Sigmoid colon (tissue), 4 donors: ENCODE results near the genes SMIM8, SLC35A1 and AKIRIN2.

DNA sequence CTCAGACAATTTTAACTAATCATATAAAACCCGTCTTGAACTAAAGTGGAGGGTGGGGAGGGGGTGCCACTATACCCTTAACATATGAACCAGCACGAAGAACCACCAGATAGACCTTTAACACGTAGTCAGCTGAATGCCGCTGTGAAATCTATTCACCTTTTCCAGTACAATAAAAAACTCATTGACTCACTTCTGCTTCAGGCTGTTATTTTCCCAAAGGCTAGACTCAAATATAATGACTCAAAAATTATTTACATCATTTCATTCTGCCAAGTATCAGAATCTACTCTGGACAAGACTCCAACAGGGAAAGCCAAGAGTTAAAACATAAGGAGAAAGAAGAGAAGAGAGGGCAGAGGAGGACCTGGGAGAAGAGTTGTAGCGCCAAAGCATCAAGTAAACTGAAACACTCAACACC lies 1.5 kb downstream of the TENT5A start:
- PRO-cap: no peak
- RAMPAGE, long total RNA, 4 experiments: no peak in any of the 4 experiments

GRCh38 chr6:81788679-81788997 lies 36.2 kb upstream of the TENT5A start:
- PRO-cap: no peak
- RAMPAGE, long total RNA, 4 experiments: no peak in any of the 4 experiments

GRCh38 chr6:82144095-82144759 lies 103.3 kb downstream of the IBTK start:
- PRO-cap: unidirectional peak, plus-strand start at chr6:82144553
- RAMPAGE, long total RNA, 4 experiments: no peak in any of the 4 experiments

- PRO-cap: no peak
- RAMPAGE, long total RNA, 4 experiments: no peak in any of the 4 experiments
Measured at GRCh38 chr6:83291636-83292237, 98.6 kb downstream of the RWDD2A start.

GRCh38 chr6:83943559-83944201 lies 84.2 kb downstream of the CYB5R4 start:
- PRO-cap: no peak
- RAMPAGE, long total RNA, 4 experiments: no peak in any of the 4 experiments

DNA sequence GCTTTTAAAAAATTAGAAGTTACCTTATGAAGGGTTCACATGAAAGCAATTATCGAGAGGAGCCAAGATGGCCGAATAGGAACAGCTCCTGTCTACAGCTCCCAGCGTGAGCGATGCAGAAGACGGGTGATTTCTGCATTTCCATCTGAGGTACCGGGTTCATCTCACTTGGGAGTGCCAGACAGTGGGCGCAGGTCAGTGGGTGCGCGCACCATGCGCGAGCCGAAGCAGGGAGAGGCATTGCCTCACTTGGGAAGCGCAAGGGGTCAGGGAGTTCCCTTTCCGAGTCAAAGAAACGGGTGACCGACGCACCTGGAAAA lies 138.1 kb downstream of the TBX18 start:
- PRO-cap: no peak
- RAMPAGE, long total RNA, 4 experiments: no peak in any of the 4 experiments

- PRO-cap: no peak
- RAMPAGE, long total RNA, 4 experiments: no peak in any of the 4 experiments
Measured at GRCh38 chr6:85404114-85404540, 45.8 kb upstream of the NT5E start.

GRCh38 chr6:85575120-85575584 lies 18.5 kb downstream of the SNX14 start:
- PRO-cap: no peak
- RAMPAGE, long total RNA, 4 experiments: no peak in any of the 4 experiments

DNA sequence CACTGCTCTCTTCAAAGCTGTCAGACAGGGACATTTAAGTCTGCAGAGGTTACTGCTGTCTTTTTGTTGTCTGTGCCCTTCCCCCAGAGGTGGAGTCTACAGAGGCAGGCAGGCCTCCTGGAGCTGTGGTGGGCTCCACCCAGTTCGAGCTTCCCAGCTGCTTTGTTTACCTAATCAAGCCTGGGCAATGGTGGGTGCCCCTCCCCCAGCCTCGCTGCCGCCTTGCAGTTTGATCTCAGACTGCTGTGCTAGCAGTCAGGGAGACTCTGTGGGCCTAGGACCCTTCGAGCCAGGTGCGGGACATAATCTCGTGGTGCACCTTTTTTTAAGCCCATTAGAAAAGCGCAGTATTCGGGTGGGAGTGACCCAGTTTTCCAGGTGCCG lies 384.2 kb upstream of the SYNCRIP start:
- PRO-cap: no peak
- RAMPAGE, long total RNA, 4 experiments: no peak in any of the 4 experiments

- PRO-cap: no peak
- RAMPAGE, long total RNA, 4 experiments: no peak in any of the 4 experiments
Measured at GRCh38 chr6:86057166-86057766, 414.6 kb upstream of the SYNCRIP start.

DNA sequence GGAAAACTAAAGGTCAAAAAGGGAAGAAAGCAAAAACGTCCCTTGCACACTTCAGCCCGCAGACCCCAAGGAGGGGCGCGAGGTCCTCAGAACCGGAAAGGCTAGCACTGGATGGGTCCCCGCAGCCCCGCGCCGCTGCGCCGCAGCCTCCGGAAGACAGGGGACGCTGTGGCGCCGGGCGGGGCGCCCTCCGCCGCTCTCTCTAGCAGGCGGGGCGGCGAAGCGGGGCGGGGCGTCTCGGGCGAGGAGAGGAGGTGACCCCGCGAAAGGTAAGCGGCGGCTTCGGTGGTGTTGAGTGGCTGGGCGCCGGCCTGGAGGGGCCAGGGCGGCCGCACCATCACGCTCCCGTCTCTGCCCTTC lies at the start of gene SMIM8:
Gene SMIM8 (plus strand): TSS at position 225 of the 360 bp plus-strand sequence.
- PRO-cap: no peak
- RAMPAGE, long total RNA, 4 experiments: start-site peak on the plus strand in 4 of 4 experiments, centred at positions 236 to 243 of the sequence, 147 to 376 reads per replicate

GRCh38 chr6:87408530-87408975 lies 781 bp downstream of the CFAP206 start:
- PRO-cap: no peak
- RAMPAGE, long total RNA, 4 experiments: no peak in any of the 4 experiments

DNA sequence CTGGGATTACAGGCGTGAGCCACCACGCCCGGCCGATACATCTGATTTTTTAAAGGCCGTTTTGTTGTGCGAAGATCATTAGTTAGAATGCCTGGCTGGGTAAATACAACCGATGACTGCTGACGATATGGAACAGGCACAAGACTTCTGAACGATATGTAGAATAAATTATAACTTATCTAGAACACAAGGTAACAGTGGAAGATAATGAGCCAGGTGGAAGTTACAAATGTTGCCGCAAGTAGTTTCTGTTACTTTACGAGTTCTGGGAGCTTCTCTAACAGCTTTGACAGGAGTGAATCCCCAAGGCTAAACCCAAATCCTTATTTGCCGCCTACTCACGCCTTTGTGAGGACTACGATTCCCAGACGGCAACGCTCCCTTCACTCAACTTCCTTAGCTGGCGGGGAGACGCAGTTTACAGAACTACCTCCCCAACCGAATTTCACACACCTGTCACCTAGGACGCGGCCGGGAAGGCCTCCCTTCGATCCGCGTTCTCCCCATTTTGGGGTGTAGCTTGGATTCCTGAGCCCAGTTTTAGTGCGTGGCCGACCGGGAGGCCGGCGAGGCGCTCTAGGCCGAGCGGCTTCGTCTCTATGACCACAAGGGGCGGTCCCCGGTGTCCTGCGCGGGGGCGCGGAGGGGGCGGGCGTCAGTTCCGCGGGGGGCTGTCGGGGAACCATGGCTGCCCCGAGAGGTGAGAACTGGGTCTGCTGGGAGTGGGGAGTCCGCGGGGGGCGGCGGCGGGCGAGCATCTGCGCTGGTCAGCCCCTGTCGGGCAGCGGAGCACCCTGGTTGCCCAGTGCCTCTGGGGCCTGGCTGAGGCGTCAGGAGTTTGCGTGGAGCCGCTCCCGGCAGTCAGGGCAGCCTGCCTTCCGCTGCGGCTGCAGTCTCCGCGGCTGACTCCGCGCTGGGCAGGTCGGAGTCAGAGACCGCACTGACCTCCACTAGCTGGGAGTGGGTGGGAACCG lies at the start of gene SLC35A1:
Gene SLC35A1 (plus strand): TSS at position 655 of the 974 bp plus-strand sequence.
- PRO-cap: unidirectional peak, plus-strand start at position 668 of the sequence; unidirectional peak, plus-strand start at position 712 of the sequence
- RAMPAGE, long total RNA, 4 experiments: start-site peak on the plus strand in 3 of 4 experiments, centred at positions 660 to 676 of the sequence, 35 to 135 reads per replicate

- PRO-cap: bidirectional peak, plus-strand start at chr6:87702528, minus-strand start at chr6:87702232
- RAMPAGE, long total RNA, 4 experiments: start-site peak on the minus strand in 1 of 4 experiments, at chr6:87701853-87702289 at its widest, 24 to 28 reads per replicate
Measured at GRCh38 chr6:87701459-87702341, at the start of gene AKIRIN2. TSS of gene AKIRIN2 (minus strand) at chr6:87702233.

DNA sequence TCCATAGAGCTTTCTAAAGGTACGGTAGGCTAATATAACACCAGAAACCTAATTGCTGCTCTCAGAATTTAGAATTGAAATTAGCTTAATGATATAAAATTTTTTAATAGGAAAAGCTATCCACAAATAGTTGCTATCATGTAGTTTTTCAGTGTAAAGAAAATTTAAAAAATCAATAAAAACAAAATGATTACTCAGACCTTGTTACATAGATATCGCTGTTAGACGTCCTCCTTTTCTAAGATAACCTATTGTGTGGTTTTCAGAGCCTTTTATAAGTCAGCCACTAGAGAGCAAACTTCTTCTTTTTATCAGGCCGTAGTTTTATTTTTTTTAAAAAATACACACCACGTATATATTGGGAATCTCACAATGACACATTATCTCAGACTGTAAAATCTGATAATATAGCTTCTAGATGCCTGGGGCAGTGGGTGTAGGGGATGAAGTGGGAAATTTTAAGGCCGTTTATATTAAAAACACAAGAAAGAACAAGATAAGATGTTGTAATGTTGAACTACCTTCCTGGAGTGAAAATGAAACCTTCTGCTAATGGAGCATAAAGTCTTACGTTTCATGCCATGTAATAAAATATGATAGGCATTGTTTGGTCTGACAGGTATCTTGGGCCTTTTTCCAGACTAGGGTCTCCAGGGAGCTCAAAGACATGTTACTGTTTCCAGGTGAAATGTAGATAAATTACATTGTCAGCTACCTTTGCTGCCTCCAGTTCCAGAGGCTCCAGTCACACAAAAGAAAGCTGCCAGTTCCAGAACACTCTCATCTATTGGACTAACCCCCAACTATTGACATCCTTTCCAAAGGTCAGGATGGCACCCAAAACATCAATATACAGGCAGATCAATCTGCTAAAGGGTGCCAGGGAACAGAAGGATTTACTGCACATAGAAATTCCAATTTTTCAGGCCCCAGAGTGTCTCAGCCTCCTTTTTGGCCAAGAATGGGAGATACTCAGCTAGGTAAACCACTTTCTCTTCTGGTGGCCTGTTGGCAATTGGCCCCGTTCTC lies 130.1 kb upstream of the AKIRIN2 start:
- PRO-cap: no peak
- RAMPAGE, long total RNA, 4 experiments: no peak in any of the 4 experiments

DNA sequence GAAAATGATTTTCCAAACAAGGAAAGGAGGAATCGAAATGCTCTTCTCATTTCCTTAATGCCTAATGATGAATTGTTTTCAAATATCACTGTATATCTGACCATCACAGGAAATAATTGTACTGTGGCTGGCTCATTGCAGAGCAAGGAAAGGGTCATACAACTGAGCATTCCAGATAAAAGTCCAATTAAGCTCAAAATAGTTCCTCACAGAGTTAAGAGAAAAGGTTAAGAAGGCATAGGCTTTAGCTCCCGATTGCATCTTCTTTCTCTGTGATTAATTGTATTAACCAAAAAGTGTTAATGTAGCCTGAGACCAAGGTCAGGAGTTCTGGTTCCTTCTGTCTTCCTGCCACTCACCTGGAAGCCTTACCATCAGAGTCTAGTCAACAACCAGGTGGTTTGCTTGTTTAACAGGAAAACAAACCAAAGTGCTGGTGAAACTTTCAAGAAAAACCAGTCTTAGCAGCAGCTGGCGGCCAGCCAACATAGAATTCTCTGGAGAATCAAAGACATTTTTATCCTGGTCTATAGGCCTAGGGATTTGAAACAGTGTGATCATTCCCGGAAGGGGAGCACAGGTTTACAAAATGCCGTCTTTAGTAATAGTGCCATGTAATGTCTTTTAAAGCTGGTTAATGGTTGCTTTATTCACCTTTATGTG lies 146.4 kb upstream of the AKIRIN2 start:
- PRO-cap: no peak
- RAMPAGE, long total RNA, 4 experiments: no peak in any of the 4 experiments

DNA sequence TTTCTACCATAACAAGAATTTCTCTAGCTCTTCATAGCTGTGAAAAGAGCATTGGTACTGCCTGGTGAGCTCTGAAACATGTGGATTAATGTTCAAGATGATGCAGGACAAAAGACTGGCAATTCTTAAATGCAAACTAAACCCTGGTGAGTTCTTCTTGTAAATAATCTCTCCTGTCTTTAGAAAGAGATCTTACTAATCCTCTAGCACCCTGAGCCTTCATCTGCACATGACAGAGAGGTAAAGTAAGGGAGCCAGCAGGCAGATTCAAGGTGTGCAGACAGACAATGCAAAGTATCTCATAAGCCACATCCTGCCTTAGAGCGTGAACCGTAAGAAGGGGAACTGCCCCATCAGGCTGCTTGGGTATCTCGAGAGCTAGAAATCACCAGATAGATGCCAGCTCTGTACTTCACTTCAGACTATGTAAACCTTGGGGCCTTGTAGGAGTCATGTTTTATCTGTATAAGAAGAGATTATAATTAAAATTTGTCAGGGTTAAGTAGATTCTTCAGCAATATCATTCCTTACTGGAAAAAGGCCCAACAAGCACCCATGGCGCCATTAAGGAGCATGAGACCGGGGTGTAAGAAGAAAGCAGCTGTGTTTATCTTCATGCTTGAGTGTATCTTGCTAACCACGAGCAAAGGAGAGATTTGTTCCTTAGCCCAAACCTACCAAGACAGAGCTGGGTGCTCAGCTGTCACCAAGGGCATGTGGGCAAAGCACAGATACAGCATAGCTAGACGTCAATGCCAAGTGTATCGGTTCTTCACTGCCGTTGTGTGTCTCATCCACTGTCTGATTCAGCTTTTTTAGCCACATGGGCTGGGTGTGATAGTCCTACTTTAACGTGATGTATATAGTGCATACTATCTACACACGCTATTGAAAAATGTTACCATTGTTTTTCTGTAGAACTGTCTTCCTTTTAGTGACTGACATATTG lies 24.4 kb downstream of the CNR1 start:
- PRO-cap: no peak
- RAMPAGE, long total RNA, 4 experiments: no peak in any of the 4 experiments

DNA sequence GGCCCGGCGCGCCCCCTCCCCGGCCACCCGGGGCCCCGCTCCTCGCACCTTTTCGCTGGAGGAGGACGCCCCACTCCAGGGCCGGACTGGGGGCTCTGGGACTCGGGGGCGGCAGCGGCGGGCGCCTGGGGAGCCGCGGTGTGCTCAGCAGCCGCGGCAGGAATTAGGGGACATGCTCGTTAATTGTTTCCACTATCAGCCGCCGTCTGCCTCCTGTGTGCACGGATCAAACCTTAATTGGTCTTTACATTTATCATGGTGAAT lies 927 bp upstream of the CNR1 start:
- PRO-cap: no peak
- RAMPAGE, long total RNA, 4 experiments: no peak in any of the 4 experiments

DNA sequence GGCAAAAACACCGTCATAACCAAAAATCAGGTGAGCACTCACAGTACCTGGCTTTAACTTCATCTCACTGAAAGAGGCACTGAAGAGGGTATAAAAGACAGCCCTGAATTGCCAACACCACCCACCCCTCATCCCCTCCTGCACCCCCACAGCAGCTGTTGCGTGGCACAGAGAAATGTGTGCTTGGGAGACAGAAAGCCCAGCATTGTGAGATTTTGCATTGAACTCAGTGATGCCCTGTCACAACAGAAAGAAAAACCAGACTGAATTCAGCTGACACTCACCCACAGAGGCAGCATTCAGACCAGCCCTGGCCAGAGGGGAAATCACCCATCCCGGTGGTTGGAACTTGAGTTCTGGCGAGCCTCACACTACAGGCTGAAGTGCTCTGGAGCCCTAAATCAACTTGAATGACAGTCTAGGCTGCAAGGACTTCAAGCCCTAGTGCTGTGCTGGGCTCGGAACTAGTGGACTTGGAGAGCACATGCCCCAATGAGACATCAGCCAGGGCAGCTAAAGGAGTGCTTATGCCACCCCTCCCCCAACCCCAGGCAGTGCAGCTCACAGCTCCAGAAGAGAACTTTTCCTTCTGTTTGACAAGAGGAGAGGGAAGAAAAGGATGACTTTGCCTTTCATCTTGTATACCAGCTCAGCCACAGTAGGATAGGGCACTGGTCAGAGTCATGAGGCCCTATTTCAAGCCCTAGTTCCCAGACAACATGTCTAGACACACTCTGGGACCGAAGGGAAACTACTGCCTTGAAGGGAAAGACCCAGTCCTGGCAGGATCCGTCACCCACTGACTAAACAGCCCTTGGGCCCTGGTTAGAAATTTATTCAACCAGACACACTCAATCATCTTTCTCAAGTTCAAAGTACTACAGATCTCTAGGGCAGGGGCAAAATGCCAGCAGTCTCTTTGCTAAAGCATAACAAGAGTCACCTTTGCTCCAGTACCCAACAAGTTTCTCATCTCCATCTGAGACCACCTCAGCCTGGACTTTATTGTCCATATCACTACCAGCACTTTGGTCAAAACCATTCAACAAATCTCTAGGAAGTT lies 43.3 kb upstream of the PNRC1 start:
- PRO-cap: no peak
- RAMPAGE, long total RNA, 4 experiments: no peak in any of the 4 experiments

DNA sequence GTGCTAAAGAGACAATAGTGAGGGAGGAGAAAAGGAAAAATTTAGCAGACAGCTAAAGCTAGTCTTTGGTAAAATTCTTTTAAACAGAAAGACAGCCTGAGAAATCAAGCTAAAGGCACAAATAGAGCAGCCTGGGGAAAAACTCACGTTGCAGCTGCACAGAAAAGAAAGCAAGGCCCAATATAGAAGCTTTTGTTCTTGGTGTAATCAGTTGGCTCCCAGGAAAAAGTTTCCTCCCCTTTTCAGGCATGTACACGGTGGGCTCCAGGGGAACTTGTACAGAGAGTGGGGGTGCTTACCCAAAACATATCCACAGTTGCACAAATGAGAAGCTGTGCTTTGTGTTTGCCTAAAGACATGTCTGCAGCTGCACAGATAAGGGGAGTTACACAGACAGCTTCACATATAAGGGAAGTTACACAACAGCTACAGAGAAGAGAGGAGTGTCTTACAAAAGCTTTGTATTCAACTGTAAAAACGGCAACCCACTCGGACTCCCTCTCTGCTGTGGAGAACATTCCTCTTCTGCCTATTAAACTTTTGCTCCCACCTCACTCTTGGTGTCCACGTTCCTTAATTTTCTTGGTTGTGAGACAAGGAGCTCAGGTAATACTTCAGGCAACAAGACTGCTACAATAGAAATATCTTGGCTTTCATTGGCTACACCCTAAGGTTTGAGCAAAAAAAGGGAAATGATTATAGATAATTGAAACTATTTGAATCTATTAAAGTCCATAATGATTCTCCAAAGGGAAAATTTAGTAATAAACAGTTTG lies 7.5 kb upstream of the PNRC1 start:
- PRO-cap: no peak
- RAMPAGE, long total RNA, 4 experiments: no peak in any of the 4 experiments